ENCODE results near the genes GRIK5, CNFN and PSG5.

- PRO-cap, result no peak
- RAMPAGE, long total RNA, 2 experiments, result no peak in any of the 2 experiments
Observed at GRCh38 chr19:41892062-41892907, 9.3 kb downstream of the ARHGEF1 start.

DNA sequence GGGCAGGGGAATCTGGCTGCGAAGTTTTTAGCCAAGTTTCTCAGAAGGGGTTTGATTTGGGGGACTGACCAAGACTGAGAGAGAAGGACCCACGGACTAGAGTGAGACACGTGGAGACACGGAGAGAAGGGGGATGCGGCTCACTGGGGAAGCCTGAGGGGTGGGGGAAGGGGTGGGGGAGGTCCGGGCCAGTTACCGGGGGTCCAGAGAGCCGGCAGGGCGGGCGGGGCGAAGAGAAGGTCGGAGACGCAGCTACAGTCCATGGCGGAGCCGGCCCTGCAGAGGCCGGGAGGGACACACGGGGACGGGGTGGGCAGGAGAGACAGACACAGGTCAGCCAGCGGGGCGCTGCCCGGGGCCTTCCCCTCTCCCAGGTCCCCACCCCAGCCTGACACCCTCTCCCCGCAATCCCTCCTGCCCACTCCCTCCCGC lies 15.6 kb downstream of the ERFL start:
- PRO-cap, result no peak
- RAMPAGE, long total RNA, 2 experiments, result no peak in any of the 2 experiments

DNA sequence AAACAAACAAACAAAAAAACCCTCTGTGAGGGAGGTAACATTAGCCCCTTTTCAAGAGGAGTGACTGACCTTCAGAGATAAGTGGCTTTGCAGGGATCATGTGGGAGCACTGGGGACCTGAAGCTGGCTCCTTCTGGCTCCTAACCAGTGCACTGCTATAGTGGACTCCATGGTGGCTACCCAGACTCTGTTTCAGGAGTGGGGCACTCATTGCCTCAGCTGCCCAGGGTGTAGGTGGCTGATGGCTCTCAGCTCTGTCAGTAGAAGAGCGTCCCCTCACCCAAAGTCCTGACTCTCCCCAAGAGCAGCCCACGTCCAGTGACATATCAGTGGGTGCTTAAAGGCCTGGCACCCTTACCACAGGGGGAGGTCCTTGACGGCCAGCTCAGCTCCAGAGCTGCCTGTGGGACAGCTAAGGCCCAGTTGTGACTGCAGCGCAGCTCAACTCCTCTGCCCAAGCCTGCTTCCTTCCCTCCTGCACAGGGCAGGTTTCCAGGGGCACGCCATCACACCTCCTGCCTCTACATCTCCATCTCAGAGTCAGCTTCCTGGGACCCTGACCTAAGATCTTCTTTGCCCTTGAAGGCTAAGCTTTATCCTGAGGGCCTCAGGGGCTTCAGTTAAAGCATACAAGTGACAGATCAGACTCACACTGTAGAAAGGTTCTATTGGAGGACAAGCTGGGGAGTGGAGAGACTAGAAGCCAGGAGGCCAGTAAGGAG lies 32.4 kb downstream of the GRIK5 start:
- PRO-cap, result no peak
- RAMPAGE, long total RNA, 2 experiments, result no peak in any of the 2 experiments

- PRO-cap, result no peak
- RAMPAGE, long total RNA, 2 experiments, result no peak in any of the 2 experiments
Observed at GRCh38 chr19:42069984-42070639, at the start of gene GRIK5. TSS of gene GRIK5 (minus strand) at chr19:42070206.

GRCh38 chr19:42078756-42079445 lies 2.9 kb downstream of the ZNF574 start:
- PRO-cap, result no peak
- RAMPAGE, long total RNA, 2 experiments, result no peak in any of the 2 experiments

GRCh38 chr19:42196182-42197287 lies 20.9 kb downstream of the DEDD2 start:
- PRO-cap, result no peak
- RAMPAGE, long total RNA, 2 experiments, result no peak in any of the 2 experiments

- PRO-cap, result no peak
- RAMPAGE, long total RNA, 2 experiments, result no peak in any of the 2 experiments
Observed at GRCh38 chr19:42248450-42248892, 6.1 kb upstream of the GSK3A start.

DNA sequence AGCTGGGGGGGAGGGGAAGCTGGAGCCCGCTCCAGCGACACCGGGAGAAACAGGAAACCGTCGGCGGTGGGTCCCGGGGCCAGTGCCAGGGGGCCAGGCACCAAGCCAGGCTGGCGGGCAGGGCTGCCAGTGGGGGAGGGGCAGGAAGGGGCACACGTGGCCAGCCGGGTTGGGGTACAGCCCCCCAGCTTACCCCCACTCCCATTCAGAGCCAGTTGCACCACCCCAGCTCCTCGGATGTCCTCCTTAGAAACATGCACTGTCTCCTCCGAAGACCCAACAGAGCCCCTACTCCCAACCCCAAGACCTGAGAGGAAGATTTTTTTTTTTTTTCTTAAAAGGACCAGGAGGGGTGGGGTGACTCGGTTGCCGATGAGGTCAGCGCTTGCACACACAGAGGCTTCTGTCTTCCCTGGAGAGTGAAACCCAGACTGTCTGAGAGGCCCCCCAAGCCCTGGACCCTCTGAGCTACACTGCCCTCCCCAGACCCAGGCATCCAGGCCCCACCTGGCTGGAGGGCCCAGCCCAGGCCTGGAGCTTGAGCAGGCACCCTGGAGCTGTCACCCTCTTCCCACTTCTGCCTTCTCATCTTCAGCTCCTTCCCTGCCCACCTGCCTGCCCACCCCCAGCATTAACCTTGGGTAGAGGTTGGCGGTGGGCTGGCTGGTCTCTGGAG lies 4.0 kb downstream of the ERF start:
- PRO-cap, result no peak
- RAMPAGE, long total RNA, 2 experiments, result no peak in any of the 2 experiments

GRCh38 chr19:42252955-42253104 lies 2.1 kb downstream of the ERF start:
- PRO-cap, result no peak
- RAMPAGE, long total RNA, 2 experiments, result no peak in any of the 2 experiments

- PRO-cap, result bidirectional peak, plus-strand start at chr19:42253305, minus-strand start at chr19:42253151; bidirectional peak, plus-strand start at chr19:42253490, minus-strand start at chr19:42253427; bidirectional peak, plus-strand start at chr19:42254275, minus-strand start at chr19:42253899
- RAMPAGE, long total RNA, 2 experiments, result no peak in any of the 2 experiments
Observed at GRCh38 chr19:42253207-42254239, 1.4 kb downstream of the ERF start.

- PRO-cap, result no peak
- RAMPAGE, long total RNA, 2 experiments, result no peak in any of the 2 experiments
Observed at GRCh38 chr19:42365197-42365548, 24.9 kb downstream of the CNFN start.

DNA sequence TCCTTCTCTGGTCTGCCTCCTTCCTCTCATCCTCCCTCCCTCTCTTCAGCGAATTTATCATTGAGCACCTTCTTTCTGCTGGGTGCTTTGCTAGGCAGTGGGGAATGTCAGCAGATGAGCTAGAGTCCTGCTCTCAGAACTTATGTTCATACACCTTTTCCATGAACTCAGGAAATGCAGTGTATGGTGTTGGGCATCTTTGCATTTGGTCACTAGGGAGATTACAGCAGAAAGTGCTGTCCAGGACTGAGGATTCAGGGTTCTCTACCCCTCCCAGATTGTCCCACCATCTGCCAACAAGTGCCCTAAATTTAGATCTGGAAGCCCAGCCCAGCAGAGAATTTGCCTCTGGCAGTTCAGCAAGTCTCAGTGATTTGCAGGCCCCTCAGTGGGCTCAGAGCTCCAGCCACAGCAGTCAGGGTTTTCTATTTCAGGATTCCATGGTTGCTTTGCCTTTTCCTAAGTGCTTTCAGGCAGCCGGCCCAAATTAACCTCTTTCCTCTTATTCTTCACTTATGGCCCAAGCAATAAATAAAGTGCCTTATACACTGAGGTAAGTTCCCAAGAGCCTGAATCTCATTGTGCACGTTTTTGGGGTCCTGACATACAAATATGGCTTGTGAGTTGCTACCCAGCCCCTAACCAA lies 23.4 kb downstream of the CNFN start:
- PRO-cap, result no peak
- RAMPAGE, long total RNA, 2 experiments, result no peak in any of the 2 experiments

- PRO-cap, result no peak
- RAMPAGE, long total RNA, 2 experiments, result no peak in any of the 2 experiments
Observed at GRCh38 chr19:42368318-42368880, 21.7 kb downstream of the CNFN start.

- PRO-cap, result no peak
- RAMPAGE, long total RNA, 2 experiments, result no peak in any of the 2 experiments
Observed at GRCh38 chr19:42390091-42390418, at the start of gene CNFN. TSS of gene CNFN (minus strand) at chr19:42390297.

DNA sequence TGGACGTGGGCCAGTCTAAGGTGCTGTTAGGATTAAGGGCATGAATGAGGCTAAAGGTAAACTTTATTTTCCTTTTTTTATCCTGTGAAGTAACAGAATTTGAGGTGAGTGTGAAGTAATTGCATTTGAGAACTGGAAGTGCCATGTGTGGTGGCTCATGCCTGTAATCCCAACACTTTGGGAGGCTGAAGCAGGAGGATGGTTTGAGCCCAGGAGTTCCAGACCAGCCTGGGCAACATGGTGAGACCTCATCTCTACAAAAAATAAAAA lies 7.9 kb upstream of the CXCL17 start:
- PRO-cap, result no peak
- RAMPAGE, long total RNA, 2 experiments, result no peak in any of the 2 experiments

GRCh38 chr19:43186411-43186740 lies at the start of gene PSG5:
TSS of gene PSG5 (minus strand) at chr19:43186536.
- PRO-cap, result no peak
- RAMPAGE, long total RNA, 2 experiments, result no peak in any of the 2 experiments

- PRO-cap, result no peak
- RAMPAGE, long total RNA, 2 experiments, result no peak in any of the 2 experiments
Observed at GRCh38 chr19:43265335-43265657, 4.0 kb downstream of the PSG9 start.

- PRO-cap, result no peak
- RAMPAGE, long total RNA, 2 experiments, result no peak in any of the 2 experiments
Observed at GRCh38 chr19:43525894-43526559, 974 bp downstream of the ETHE1 start.

- PRO-cap, result no peak
- RAMPAGE, long total RNA, 2 experiments, result no peak in any of the 2 experiments
Observed at GRCh38 chr19:43574306-43574810, 969 bp downstream of the XRCC1 start.

- PRO-cap, result no peak
- RAMPAGE, long total RNA, 2 experiments, result no peak in any of the 2 experiments
Observed at GRCh38 chr19:43586774-43587564, 9.0 kb downstream of the IRGQ start.